ENCODE results near the genes SDR9C7 and OS9.

GRCh38 chr12:56934118-56934648, at the start of gene SDR9C7:
SDR9C7 (minus strand) TSS chr12:56934408.
- RRBS, 2 experiments: no CpG with 5 or more reads among the region's 7 CpGs
CAGE:
- cytosol, long polyA minus RNA: no peak
- cytosol, long polyA plus RNA: no peak
- long polyA plus RNA: no peak
- nucleus, long polyA minus RNA: no peak
- nucleus, long polyA plus RNA: no peak

DNA sequence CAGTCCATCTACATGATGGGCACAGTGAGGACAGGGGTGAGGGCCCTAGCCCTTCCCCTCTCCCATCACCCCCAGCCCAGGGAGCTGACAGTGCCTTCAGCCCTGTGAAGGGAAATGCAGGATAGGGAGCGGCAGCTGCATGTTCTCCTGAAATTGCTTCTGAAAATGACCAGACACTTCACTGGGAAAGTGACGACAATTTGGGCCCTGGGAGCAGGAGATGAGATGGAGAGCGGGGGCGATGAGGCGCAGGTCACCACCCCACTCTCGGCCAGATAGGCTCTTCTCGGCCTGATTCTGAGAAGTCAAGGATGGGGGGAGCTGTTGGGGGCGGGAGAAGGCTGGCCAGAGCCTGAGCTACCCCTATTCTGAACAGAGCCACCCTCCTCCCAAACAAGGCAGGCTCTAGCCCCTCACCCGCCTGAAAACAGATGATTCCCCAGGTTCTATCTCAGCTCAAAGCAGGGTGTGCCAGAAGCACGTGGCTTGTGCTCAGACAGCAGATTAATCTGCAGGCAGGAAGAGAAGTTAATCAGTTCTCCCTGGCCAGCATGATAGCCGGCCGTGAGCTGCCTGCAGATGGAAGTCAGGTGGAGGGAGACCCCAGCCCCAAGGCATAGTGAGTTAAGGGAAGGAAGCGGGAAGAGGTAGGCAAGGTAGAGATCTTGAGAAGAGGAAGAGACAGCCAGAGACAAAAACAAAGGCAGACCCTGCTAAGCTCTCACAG, 10.7 kb upstream of the TAC3 start:
- RRBS, 2 experiments: no CpG with 5 or more reads among the region's 13 CpGs
CAGE:
- cytosol, long polyA minus RNA: no peak
- cytosol, long polyA plus RNA: no peak
- long polyA plus RNA: no peak
- nucleus, long polyA minus RNA: no peak
- nucleus, long polyA plus RNA: no peak

DNA sequence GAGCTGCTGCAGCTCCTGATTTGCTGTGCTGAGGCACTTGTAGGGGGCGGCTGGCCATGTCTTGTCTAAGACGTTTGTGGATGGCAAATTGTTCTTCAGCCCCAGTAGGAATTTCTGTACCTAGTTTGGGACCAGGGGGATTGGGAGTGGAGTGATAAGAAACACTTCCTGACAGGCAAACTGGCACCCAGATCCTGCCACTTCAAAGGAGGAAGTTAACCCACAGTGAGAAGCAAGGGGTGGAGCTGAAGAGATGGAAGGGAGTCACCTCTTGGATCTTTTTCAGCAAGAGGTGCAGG, 14.7 kb upstream of the TAC3 start:
- RRBS, 2 experiments: no CpG with 5 or more reads among the region's 2 CpGs
CAGE:
- cytosol, long polyA minus RNA: no peak
- cytosol, long polyA plus RNA: no peak
- long polyA plus RNA: no peak
- nucleus, long polyA minus RNA: no peak
- nucleus, long polyA plus RNA: no peak

DNA sequence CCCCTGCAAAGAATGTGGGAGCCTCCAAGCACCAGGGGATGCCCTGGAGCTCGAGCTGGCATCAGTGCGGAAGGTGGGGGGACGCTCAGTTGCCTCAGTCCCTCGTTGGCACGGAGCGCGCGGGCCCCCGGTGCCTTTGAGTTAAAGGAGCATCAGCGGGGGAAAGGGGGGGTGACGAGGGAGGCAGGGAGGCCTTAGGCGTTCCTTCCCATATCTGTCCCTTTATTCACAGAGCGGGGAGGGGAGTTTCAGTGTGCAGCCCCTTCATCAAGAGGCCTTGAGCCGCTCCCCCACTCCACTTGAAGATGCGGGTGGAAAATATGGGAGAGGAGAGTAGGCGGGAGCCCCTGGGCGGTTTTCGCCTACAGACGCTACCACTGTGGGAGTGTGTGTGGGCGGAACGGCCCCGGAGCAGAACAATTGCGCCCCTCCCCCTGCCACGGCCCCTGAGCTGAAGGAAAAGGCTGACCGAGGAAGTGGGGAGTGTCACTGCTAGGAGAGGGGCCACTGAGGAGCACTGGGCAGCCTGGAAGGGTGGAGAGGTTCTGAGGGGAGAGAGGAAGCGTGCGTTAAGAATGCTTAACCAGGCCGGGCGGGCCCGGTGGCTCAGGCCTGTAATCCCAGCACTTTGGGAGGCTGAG, 820 bp downstream of the NAB2 start:
- RRBS, 2 experiments: no CpG with 5 or more reads among the region's 30 CpGs
CAGE:
- cytosol, long polyA minus RNA: no peak
- cytosol, long polyA plus RNA: no peak
- long polyA plus RNA: no peak
- nucleus, long polyA minus RNA: no peak
- nucleus, long polyA plus RNA: no peak

- RRBS, 2 experiments: 88 to 93% methylated on average over 2 to 3 of the region's 10 CpGs
CAGE:
- cytosol, long polyA minus RNA: no peak
- cytosol, long polyA plus RNA: no peak
- long polyA plus RNA: no peak
- nucleus, long polyA minus RNA: no peak
- nucleus, long polyA plus RNA: no peak
Observed at GRCh38 chr12:57098750-57099564, 10.0 kb downstream of the NAB2 start.

- RRBS, 2 experiments: no CpG with 5 or more reads among the region's 10 CpGs
CAGE:
- cytosol, long polyA minus RNA: no peak
- cytosol, long polyA plus RNA: no peak
- long polyA plus RNA: no peak
- nucleus, long polyA minus RNA: no peak
- nucleus, long polyA plus RNA: no peak
Observed at GRCh38 chr12:57140984-57141669, 12.8 kb downstream of the LRP1 start.

GRCh38 chr12:57210013-57210674, 6.5 kb upstream of the NXPH4 start:
- RRBS, 2 experiments: no CpG with 5 or more reads among the region's 19 CpGs
CAGE:
- cytosol, long polyA minus RNA: no peak
- cytosol, long polyA plus RNA: no peak
- long polyA plus RNA: no peak
- nucleus, long polyA minus RNA: no peak
- nucleus, long polyA plus RNA: no peak

- RRBS, 2 experiments: under 1 to 3% methylated on average over 12 of the region's 66 CpGs
CAGE:
- cytosol, long polyA minus RNA: no peak
- cytosol, long polyA plus RNA: no peak
- long polyA plus RNA: no peak
- nucleus, long polyA minus RNA: no peak
- nucleus, long polyA plus RNA: no peak
Observed at GRCh38 chr12:57237940-57238954, 1.3 kb upstream of the NDUFA4L2 start.

- RRBS, 2 experiments: no CpG with 5 or more reads among the region's 6 CpGs
CAGE:
- cytosol, long polyA minus RNA: no peak
- cytosol, long polyA plus RNA: no peak
- long polyA plus RNA: no peak
- nucleus, long polyA minus RNA: no peak
- nucleus, long polyA plus RNA: no peak
Observed at GRCh38 chr12:57341091-57341624, 89.7 kb downstream of the R3HDM2 start.

GRCh38 chr12:57429860-57430200, 1.0 kb downstream of the R3HDM2 start:
- RRBS, 2 experiments: no CpG with 5 or more reads among the region's 8 CpGs
CAGE:
- cytosol, long polyA minus RNA: no peak
- cytosol, long polyA plus RNA: no peak
- long polyA plus RNA: no peak
- nucleus, long polyA minus RNA: start-site peak on the minus strand at chr12:57429890-57430294, 6 reads
- nucleus, long polyA plus RNA: no peak

DNA sequence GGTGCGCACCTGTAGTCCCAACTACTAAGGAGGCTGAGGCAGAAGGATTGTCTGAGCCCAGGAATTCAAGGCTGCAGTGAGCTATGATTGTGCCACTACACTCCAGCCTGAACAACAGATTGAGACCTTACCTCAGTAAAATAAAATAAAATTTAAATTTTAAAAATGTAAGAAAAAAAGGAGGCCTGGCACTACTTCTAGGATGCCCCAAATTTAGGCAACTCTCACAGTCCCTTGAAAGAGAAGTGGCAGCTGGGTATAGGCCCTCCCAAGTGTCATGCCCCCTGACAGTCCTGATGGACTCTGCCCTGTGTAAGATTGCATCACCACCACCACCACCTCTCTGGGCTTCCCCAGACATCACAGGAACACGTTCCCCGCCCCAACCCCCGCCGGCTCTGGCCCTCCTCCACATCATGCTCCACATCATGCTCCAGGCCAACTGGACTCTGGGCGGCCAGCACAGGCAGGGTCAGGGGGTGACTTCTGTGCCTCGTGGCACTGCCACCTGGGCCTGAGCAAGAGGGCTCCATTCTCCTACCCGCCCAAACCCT, 747 bp upstream of the INHBE start:
- RRBS, 2 experiments: no CpG with 5 or more reads among the region's 8 CpGs
CAGE:
- cytosol, long polyA minus RNA: no peak
- cytosol, long polyA plus RNA: no peak
- long polyA plus RNA: no peak
- nucleus, long polyA minus RNA: no peak
- nucleus, long polyA plus RNA: no peak

- RRBS, 2 experiments: 0 to 3% methylated on average over 1 to 4 of the region's 31 CpGs
CAGE:
- cytosol, long polyA minus RNA: no peak
- cytosol, long polyA plus RNA: no peak
- long polyA plus RNA: no peak
- nucleus, long polyA minus RNA: no peak
- nucleus, long polyA plus RNA: no peak
Observed at GRCh38 chr12:57460373-57461385, 1.1 kb downstream of the GLI1 start.

DNA sequence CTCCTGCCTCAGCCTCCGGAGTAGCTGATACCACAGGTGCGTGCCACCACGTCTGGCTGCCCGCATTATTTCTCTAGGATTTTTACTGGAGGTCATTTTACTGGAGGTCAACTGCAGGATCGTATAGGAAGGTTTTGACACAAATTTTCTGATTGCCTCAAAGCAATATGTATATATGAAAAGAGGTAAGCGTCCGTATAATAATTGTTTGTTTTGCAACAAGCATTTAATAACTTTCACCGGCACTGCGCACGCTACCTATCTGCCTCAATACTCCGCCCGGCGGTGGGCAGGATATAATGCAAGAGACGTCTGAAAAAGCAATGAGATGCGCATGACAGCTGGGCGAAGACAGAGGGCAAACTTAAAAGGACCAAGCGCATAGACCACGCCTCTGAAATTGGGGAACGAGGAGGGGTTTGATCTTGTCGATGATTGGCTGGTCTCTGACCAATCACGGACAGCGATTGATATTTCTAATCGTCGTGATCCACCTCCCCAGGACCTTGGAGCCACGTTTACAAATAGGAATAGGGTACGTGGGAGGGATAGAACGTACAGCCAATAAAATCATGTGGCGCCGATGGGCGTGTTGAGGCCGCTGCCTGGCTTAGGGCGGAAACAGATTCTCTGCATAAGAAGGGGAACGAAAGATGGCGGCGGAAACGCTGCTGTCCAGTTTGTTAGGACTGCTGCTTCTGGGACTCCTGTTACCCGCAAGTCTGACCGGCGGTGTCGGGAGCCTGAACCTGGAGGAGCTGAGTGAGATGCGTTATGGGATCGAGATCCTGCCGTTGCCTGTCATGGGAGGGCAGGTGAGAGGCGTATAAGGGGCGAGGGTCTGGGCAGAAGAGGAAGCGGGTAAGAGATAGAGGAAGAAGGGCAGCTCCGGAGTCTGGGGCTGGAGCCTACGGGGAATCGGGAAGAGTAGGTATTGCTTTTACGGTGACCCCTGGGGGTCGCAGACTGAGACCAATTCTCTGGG, at the start of gene OS9:
OS9 (plus strand) TSS at position 624 of the 985 bp plus-strand sequence.
- RRBS, 2 experiments: 85% methylated on average over 2 of the region's 51 CpGs; no CpG with 5 or more reads in 1 of the 2 experiments
CAGE:
- cytosol, long polyA minus RNA: start-site peak on the plus strand centred at position 637 of the sequence, 31 bp wide, 1,931 reads
- cytosol, long polyA plus RNA: start-site peak on the plus strand centred at position 633 of the sequence, 40 bp wide, 1,961 and 2,463 reads in 2 replicates
- long polyA plus RNA: start-site peak on the plus strand centred at position 643 of the sequence, 18 bp wide, 1,330 and 1,829 reads in 2 replicates
- nucleus, long polyA minus RNA: no peak
- nucleus, long polyA plus RNA: start-site peak on the plus strand centred at position 643 of the sequence, 19 bp wide, 899 and 1,522 reads in 2 replicates

DNA sequence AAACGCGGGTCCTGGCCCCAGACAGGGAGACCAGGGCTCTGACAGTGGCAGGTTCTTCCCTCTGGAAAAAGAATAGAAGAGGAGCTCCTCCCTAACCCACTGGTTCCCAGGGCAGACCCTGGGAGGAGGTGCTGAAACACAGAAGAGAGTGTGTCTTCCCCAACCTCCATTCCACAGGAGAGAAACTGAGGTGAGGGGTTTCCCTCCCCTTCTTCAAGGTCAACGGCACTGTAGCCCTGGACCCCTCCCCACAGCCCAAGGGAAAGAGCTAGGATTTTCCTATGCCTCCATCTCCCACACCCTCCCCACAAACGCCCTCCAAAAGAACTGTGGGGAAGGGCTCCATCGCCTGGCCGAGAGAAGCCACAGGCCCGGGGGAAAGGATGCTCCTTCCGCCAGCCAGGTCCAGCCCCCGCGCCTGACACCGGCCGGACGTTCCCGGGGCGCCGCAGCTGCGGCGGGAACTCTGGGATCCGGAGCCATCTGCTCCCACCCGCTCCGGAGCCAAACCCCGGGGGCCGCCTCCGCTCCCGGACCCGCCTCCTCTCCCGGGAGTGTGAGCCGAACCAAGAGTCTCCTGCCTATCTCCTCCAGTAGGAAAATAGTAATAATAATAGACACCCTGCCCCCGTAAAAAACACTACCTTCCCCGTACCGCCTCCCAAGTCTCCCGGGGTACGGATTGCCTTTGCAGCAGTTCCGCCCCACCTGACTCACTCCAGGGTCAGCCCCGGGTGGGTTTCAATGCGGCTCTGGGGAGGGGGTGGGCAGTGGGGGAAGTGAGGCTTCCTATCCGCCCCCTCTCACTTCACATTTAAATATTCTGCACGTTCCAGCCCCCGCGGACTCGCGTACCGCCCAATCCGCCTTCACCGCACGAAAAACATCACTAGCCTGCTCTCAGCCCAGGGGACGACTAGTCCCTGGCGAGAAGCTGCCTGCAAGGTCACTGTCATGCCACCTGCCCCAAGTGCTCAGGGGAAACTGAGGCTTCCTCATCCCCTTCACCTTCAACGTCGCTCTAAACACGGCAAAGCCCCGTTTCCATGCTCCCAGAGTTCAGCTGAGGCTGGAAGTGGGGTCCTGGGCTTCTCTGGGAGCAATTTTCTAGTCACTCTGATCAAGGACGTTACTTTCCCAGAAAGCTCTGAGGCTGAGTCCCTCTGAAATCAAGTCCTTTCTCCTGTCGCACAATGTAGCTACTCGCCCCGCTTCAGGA, 2.4 kb downstream of the AGAP2 start:
- RRBS, 2 experiments: 2% methylated on average over 9 to 11 of the region's 56 CpGs
CAGE:
- cytosol, long polyA minus RNA: no peak
- cytosol, long polyA plus RNA: no peak
- long polyA plus RNA: no peak
- nucleus, long polyA minus RNA: no peak
- nucleus, long polyA plus RNA: no peak

DNA sequence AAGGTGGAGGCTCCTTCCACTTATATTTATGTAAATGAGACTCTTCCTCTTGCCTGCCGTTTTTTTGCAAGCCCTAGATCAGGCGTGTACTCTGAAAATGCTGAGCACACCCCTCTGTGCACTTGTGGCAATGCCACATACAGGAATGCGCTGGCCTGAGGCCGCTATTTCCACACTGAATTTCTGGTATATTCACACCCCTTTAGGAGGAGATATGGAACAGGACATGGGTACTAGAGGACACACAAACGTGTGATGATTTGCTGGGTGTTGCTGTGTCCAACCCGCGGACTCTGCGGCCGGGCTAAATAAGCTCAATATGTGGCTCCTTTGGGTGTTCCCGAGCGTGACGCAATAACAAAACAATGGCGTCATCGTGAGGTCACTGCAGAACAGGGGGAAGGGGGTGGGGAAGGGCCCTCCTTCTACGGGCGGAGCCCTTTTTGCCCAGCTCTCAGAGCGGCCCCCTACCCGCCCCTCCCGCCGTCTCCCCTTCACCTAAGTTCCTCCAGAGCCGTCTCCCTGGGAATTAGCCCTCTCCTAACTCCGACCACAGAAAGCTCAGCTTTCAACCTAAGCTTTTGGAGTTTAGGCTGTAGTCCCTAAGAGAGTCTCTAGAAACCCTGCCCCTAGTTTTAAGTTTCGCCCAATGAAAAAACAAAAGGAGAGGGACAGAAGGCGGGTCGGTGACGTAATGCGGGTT, 438 bp upstream of the TSPAN31 start:
- RRBS, 2 experiments: no CpG with 5 or more reads among the region's 27 CpGs
CAGE:
- cytosol, long polyA minus RNA: no peak
- cytosol, long polyA plus RNA: no peak
- long polyA plus RNA: no peak
- nucleus, long polyA minus RNA: no peak
- nucleus, long polyA plus RNA: no peak

DNA sequence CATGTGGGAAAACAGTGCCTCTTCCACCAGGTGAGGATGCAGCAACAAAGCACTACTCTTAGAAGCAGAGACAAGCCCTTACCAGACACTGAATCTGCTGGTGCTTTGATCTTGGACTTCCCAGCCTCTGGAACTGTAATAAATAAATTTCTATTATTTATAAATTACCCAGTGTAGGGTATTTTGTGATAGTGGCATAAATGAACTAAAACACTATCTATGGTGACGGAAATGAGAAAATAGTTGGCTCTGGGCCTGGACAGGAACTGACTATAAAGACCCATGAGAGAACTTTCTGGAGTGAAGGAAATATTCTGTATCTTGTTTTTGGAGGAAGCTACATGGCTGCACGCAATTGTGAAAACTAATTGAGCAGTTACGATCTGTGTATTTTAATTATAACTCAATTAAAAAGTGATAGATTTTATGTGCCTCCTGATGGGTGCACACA, 12.0 kb upstream of the ATP23 start:
- RRBS, 2 experiments: no CpG with 5 or more reads among the region's 3 CpGs
CAGE:
- cytosol, long polyA minus RNA: no peak
- cytosol, long polyA plus RNA: no peak
- long polyA plus RNA: no peak
- nucleus, long polyA minus RNA: no peak
- nucleus, long polyA plus RNA: no peak

- RRBS, 2 experiments: no CpG with 5 or more reads among the region's 15 CpGs
CAGE:
- cytosol, long polyA minus RNA: no peak
- cytosol, long polyA plus RNA: no peak
- long polyA plus RNA: no peak
- nucleus, long polyA minus RNA: no peak
- nucleus, long polyA plus RNA: no peak
Observed at GRCh38 chr12:58877377-58877900, 42.9 kb downstream of the LRIG3 start.

- RRBS, 2 experiments: no CpG with 5 or more reads among the region's 24 CpGs
CAGE:
- cytosol, long polyA minus RNA: no peak
- cytosol, long polyA plus RNA: no peak
- long polyA plus RNA: no peak
- nucleus, long polyA minus RNA: no peak
- nucleus, long polyA plus RNA: no peak
Observed at GRCh38 chr12:58919174-58919834, 1.0 kb downstream of the LRIG3 start.

- RRBS, 2 experiments: no CpG with 5 or more reads among the region's 11 CpGs
CAGE:
- cytosol, long polyA minus RNA: no peak
- cytosol, long polyA plus RNA: no peak
- long polyA plus RNA: no peak
- nucleus, long polyA minus RNA: no peak
- nucleus, long polyA plus RNA: no peak
Observed at GRCh38 chr12:59531341-59531750, 64.5 kb upstream of the SLC16A7 start.

DNA sequence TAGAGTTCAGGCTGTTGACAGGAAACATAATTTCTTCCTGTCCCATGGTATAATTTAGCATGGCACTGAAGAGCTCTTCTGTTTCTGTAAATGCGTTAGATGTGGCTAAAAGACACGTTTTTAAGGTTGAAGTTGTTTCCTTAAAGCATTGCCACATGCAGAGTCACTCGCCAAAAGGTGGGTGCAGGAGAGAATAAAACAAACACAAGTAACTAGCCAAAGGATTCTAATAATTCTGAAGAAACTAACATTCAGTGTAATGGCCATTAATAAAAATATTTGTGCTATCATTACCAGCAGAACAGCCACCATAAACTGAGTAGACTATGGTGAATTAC, 33.6 kb downstream of the TAFA2 start:
- RRBS, 2 experiments: no CpG with 5 or more reads among the region's 3 CpGs
CAGE:
- cytosol, long polyA minus RNA: no peak
- cytosol, long polyA plus RNA: no peak
- long polyA plus RNA: no peak
- nucleus, long polyA minus RNA: no peak
- nucleus, long polyA plus RNA: no peak

All from HepG2 (cell line).